Uterus (tissue), 7 donors: ENCODE measurements around a stretch of chr6.

DNA sequence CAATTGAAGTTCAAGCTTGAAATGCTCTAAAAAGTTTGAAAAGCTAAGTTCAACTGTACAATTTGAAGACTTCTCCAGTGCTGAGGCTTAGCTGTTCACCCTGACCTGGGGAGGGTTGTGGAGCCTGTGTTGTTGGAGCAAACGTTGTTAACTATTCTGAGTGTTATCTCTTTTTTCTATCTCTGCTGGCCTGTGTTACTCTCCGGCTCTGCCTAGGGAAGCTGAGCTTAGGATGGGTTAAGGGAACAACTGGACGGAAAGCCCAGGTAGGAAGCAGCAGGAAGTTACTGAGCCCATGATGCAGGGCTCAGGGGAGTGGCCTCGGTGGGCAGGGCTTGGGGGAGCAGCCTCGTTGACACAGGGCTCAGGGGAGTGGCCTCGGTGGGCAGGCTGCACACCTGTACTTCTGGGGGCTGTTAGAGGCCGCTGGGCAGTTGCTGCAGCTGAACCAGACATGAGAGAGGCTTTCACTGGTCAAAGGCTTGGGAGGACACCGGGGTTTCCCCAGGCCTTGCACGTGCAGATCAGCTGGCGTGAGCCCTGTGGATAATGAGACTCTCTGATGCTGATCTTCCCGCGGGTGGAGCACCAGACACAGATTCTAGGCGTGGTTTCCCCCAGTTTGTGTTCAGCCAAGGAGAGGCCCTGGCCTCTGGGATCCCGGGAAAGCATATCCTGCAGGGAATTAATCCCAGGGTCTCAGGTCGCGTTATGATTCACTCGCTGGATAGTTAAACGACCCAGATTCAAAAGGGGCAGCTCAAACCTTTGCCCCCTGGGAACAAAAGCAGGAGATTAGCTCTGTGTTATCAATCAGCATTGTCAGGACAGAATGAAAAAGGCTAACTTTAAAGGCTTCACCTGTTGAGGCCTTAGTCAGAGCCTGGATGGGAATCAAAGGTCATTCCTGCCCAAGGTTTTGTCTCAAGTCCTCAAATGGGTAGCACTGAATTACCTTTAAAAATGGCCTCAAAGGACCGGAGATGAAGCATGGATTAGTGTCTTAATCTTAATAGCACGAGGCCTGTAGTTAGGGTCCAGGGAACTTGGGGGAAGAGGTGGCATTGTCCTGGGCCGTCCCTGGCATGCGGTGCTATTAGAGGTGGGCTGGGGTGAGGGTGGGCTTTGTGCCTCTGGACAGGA, 59.1 kb downstream of the ERMARD start:
- PRO-cap, 4 experiments = no peak in any of the 4 experiments
- RAMPAGE, long total RNA, 2 experiments = no peak in any of the 2 experiments
- RRBS = no CpG with 5 or more reads among the region's 22 CpGs

DNA sequence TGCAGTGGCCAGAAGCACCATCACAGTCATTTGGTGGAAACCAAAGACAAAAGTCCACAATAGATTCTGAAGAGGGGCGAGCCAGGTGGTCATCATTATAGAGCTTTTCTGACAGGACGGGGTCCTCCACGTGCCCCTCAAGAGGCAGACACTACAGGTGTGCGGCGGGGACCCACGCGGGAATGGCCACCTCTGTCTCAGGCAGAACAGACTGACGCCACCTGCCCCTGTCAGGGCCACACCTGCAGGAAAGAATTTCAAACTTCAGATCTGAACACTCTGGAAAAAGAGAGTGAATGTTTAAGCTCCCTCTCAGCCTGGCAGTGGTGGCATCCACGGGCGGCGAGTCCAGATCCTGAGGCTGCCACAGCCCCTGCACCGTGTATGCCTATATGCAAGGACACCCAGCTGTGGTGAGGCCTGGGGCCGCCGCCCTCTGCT, 234.7 kb downstream of the ERMARD start:
- PRO-cap, 4 experiments = no peak in any of the 4 experiments
- RAMPAGE, long total RNA, 2 experiments = no peak in any of the 2 experiments
- RRBS = no CpG with 5 or more reads among the region's 14 CpGs

DNA sequence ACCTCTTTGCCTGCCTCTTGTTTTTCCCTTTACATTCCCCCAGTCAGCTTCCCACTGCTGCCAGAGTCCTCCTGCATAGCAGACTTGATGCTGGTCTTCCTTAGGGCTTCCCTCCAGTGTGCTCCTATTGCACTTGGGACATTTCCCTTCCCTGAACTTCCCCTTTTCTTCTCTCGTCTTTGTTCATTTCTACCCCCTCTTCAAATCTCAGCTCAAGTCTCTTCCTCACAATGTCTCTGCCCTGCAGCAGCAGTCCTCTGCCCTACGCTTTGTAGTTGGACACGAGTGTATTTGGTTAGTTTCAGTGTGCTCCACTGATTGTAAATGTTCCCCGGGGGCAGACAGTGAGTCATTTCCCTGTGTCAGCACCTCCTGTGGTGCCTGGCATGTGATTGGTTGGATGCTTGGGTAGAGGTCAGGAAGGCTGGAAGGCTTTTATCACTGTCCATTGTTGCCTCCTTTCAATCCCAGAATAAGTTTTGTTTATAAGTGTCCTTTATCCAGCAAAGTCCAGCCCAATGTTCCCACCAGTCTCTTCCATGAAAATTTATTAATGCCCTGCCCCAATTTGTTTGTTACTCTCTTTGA, 38.3 kb downstream of the FAM120B start:
- PRO-cap, 4 experiments = peak in 3 of 4 experiments; most common minus-strand start position 271 of the sequence (in 2)
- RAMPAGE, long total RNA, 2 experiments = no peak in any of the 2 experiments
- RRBS = no CpG with 5 or more reads among the region's 4 CpGs

DNA sequence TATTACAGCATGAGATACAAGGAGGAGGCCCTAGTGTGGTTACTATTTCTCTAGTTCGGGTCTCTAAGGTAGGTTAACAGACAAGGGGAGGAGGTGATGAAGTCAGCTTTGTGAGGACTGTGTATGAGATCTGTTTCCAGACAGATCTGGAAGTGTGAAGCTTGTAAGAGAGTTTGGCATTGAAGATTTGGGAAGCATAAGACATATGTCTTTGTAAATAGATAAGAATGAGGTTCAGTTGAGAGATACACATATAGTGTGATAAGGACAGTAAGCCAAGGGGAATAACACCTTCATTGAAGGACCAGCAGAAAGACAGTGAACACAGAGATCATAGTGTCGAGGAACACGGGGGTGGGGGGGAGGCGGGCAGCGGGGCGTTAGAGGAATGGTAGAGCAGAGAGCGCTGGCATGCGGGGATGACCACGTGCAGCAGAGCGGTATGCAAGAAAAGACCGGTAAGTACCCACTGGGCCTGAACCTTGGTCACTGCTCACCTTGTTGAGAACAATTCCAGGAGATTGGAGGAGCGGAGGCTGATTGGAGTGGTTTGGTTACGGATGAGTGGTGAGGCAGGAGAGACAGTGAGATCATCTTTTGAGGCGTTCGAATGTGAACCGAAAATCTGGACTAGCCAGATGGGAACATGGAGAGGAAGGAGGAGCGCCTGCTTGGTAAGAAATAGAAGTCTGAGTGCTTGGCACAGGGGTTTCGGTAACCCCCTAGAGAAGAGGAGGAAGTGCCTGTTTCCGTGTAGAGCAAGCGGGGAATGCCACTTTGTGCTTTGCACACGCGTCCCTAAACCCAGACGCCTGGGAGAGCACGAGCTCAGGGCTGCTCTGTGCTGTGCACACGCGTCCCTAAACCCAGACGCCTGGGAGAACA, 69.8 kb downstream of the FAM120B start:
- PRO-cap, 4 experiments = no peak in any of the 4 experiments
- RAMPAGE, long total RNA, 2 experiments = no peak in any of the 2 experiments
- RRBS = no CpG with 5 or more reads among the region's 27 CpGs

- PRO-cap, 4 experiments = no peak in any of the 4 experiments
- RAMPAGE, long total RNA, 2 experiments = no peak in any of the 2 experiments
- RRBS = no CpG with 5 or more reads among the region's 29 CpGs
These were observed 70.5 kb downstream of the FAM120B start for GRCh38 chr6:170377081-170377434.

GRCh38 chr6:170384166-170385116, 77.9 kb downstream of the FAM120B start:
- PRO-cap, 4 experiments = no peak in any of the 4 experiments
- RAMPAGE, long total RNA, 2 experiments = start-site peak on the plus strand in 1 of 2 experiments, at chr6:170384088-170384657 at its widest, 7 to 8 reads per replicate
- RRBS = no CpG with 5 or more reads among the region's 9 CpGs

DNA sequence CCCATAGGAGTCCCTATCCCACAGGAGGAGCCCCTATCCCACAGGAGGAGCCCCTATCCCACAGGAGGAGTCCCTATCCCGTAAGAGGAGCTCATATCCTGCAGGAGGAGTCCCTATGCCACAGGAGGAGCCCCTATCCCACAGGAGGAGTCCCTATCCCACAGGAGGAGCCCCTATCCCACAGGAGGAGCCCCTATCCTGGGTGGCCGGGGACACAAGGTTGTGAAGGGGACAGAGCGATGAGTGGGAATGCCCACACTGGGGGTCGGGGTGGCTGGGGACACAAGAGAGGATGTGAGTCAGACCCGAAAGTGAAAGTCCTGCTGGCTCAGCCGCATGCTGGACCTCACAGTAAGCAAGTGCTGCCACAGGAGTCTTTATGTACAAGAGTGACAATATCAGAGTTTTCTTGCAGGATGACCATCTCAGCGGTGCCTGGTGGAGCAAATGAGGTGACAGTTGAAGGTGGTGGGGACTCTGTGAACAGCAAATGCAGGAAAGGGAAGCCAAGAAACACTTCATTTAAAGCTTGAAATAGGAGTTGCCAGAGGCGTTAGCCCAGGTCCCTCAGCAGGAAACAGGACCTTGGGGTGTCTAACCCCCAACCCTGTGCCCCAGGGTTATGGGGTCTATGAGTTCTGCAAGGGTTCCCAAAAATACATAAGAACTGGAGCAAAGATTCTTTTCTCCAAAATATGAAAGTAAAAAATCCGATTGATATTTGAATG, 93.6 kb downstream of the PSMB1 start:
- PRO-cap, 4 experiments = no peak in any of the 4 experiments
- RAMPAGE, long total RNA, 2 experiments = no peak in any of the 2 experiments
- RRBS = no CpG with 5 or more reads among the region's 9 CpGs

- PRO-cap, 4 experiments = no peak in any of the 4 experiments
- RAMPAGE, long total RNA, 2 experiments = no peak in any of the 2 experiments
- RRBS = no CpG with 5 or more reads among the region's 3 CpGs
These were observed 19.2 kb downstream of the PSMB1 start for GRCh38 chr6:170533739-170534565.

DNA sequence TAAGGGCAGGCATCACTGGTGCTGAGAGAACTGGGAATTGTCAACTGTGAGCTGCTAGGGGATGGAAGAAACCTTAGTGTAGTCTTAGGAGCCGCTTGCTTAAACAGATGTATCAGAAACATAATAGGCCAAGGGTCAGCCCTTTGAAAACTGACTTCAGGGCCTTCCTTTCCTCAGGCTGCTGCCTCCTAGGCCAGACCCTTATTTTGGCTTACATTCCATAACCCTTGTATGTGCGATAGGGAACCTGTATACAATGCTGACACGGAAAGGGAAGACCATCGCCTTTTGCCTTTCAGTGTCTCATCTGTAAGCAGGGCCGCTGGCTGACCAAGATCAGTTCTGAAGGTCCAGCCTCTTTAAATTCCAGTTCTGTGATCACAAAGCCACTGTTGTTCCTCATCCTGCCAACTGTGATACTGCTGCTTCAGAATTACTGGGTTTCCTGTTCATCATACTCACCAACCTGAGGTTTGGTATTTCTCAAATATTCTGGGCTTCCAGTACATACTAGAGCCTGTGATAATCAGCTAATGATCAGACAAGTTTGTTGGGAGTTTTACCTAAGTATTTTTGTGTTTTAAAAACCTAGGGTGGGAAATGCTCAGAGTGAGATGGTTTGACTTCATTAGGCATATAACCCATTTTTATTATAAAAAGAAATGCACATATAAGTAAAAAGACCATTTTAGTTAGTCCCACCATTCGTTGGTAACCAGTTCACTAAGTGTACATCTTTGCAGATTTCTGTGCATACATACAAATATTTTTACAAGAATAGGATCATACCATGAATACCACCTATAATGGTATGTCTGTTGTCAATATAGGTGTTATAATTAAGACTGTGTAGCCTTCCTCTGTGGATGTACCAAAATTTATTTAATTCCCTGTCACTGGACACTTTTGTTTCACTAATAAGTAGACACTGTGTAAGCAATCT, 7.7 kb downstream of the PDCD2 start:
- PRO-cap, 4 experiments = no peak in any of the 4 experiments
- RAMPAGE, long total RNA, 2 experiments = start-site peak on the minus strand in 1 of 2 experiments, centred at position 466 of the sequence, 5 reads per replicate
- RRBS = no CpG with 5 or more reads among the region's 6 CpGs